AG04449 (cell line): ENCODE data around the gene RTEL1.

DNA sequence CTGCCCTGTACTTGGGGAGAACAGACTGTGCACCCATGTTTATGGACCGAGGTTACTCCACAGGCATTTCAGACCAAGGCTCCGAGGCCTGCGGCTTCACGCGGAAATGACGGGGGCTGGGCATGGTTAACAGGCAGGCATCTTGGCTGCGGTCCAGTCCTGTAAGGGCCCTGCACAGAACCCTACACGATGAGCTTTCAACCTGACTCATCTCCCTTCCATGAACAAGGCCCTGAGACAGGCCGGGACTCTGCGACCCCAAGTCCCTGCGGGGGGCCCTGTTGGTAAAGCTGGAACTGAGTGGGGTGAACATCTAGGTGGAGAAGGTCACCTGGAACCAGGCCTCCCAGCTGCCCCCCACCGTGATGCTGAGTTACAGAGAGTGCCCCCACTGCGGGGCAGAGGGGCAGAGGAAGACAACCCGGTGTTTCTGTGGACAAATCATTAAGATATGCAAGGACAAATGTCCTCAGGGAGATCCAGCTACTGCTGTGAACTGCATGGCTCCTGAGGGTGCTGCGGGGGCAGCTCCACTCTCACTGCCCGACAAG is 26.0 kb upstream of the TCFL5 start:
- RRBS: no CpG with 5 or more reads among the region's 16 CpGs

- RRBS: no CpG with 5 or more reads among the region's 7 CpGs
Observed at GRCh38 chr20:62927096-62927465, 776 bp upstream of the DIDO1 start.

DNA sequence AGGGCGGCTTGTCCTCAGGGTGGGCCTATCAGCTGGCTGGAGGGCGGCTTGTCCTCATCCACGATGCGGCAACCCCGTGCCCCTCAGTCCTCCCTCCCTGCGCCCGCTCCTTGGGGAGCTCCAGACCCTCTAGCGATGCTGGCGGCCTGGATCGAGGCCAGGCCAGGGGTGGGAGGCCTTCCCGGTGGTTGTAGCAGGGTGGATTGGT is 8.7 kb downstream of the SLC17A9 start:
- RRBS: no CpG with 5 or more reads among the region's 11 CpGs

- RRBS: 54% methylated on average over 3 of the region's 29 CpGs
Observed at GRCh38 chr20:63284503-63285012, 8.4 kb upstream of the COL20A1 start.

GRCh38 chr20:63416464-63417256 is 55.5 kb upstream of the CHRNA4 start:
- RRBS: no CpG with 5 or more reads among the region's 38 CpGs

DNA sequence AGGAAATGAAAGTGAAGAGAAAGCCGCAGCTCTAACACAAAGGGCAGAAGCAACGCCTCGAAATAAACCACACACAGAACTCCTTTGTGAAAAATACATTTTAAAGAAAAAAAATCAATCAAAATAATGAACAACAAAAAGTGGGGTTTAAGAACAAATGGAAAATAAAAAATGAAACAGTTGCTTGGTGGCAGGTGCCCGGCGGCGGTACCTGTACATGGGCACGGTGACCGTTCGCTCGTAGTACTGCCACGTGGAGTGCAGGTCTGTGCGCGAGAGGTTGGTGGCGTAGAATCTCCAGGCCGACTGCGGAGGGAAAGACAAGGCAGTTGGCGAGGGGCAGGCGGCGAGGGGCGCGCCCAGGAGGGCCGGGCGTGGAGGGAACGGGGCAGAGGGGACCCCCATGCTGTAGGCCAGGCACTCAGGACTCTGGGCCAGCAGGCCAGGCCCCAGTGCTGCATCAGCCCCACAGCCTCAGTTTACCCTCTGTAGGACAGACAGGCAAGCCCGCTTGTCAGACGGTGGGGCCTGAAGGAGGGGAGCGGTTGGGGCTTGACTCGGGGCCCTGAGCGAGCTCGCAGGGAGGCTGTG is 38.8 kb downstream of the KCNQ2 start:
- RRBS: no CpG with 5 or more reads among the region's 30 CpGs

GRCh38 chr20:63523080-63523832 is 2.7 kb downstream of the PPDPF start:
- RRBS: no CpG with 5 or more reads among the region's 13 CpGs

DNA sequence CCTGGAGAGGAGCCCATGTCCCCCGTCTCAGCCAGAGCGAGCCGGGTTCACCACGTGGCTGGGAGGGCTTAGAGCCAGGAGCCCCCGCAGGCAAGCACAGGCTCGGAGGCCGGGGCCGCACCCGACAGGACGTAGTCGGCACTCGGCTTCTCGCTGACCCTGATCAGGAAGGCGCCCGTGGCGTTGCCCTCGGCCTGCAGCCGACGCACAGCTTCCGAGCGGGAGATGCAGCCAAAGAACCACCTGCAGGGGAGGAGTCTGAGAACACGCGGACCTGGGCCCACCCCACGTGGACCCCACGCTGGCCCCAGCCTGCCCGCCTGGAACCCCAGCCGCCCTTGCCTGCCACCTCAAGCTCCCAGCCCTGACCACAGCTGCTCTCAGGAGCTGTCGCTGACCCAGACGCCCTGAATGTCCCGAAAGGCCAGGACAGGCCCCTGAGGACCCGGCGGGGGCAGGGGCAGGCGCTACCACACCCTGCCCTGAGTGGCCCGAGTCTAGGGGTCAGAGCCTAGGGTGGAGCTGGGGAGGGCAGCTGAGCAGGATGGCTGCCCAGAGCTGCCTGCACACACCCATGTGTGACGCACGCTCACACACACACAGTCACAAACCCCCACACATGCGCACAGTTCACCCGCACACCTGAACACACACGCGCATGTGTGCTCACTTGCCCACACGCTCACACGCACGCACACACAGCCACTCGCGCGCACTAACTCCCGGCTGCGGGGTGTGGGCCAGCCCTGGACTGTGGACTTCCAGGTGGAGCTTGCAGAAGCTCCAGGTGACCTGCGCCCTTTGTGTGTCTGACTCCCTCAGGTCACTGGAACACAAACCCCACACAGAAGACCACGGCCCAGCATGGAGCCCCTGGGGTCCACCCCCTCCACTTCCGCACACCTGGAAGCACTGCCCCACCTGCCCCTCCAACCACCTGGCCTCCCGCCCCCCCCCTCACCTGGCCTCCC is 2.1 kb downstream of the PTK6 start:
- RRBS: 12% methylated on average over 5 of the region's 52 CpGs

GRCh38 chr20:63560035-63560742 is 6.2 kb downstream of the FNDC11 start:
- RRBS: 92% methylated on average over 4 of the region's 36 CpGs

- RRBS: 99% methylated on average over 5 of the region's 58 CpGs
Observed at GRCh38 chr20:63589528-63590580, 15.8 kb upstream of the HELZ2 start.

DNA sequence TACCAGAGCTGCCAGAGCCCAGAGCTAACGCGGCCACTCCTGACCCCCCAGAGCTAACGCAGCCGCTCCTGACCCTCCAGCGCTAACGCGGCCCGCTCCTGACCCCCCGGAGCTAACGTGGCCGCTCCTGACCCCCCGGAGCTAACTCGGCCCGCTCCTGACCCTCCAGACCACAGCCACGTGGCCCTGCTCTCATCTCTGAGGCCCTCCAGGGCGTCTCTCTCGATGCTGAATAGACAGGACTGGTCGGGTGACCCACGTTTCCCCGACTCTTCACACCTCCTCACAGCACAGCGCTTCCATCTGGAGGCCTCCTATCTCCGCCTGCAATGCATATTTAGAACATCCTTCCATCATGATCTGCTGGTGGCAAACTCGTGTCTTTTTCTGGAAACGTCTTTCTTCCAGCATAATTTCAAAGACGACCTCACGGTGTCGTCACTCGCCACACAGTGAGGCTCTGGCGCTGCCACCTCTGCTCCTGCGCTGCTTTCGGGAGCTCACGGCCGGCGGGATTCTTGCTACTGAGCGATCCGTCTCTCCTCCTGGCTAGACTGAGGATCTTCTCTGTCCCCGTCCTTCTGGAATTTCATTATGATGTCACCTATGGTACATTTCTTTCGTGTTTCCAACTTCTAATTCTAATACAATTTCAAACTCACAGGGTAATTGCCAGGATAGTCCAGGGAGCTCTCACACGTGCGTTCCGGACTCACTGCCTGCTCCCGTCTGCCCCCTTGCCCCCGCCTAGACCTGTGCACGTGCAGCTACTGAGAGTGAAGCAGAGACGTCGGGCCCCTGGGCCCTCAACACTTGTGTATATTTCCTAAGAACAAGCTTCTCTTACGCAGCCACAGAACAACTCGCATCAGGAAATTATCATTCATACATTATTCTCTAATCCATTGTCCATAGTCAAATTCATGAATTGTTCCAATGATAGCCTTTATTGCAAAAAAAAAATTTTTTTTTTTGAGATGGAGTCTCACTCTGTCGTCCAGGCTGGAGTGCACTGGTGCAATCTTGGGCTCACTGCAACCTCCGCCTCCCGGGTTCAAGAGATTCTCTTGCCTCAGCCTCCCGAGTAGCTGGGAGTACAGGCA is 25.4 kb upstream of the HELZ2 start:
- RRBS: no CpG with 5 or more reads among the region's 52 CpGs

GRCh38 chr20:63627857-63629078 is 1.4 kb upstream of the GMEB2 start:
- RRBS: 13% methylated on average over 5 of the region's 44 CpGs

DNA sequence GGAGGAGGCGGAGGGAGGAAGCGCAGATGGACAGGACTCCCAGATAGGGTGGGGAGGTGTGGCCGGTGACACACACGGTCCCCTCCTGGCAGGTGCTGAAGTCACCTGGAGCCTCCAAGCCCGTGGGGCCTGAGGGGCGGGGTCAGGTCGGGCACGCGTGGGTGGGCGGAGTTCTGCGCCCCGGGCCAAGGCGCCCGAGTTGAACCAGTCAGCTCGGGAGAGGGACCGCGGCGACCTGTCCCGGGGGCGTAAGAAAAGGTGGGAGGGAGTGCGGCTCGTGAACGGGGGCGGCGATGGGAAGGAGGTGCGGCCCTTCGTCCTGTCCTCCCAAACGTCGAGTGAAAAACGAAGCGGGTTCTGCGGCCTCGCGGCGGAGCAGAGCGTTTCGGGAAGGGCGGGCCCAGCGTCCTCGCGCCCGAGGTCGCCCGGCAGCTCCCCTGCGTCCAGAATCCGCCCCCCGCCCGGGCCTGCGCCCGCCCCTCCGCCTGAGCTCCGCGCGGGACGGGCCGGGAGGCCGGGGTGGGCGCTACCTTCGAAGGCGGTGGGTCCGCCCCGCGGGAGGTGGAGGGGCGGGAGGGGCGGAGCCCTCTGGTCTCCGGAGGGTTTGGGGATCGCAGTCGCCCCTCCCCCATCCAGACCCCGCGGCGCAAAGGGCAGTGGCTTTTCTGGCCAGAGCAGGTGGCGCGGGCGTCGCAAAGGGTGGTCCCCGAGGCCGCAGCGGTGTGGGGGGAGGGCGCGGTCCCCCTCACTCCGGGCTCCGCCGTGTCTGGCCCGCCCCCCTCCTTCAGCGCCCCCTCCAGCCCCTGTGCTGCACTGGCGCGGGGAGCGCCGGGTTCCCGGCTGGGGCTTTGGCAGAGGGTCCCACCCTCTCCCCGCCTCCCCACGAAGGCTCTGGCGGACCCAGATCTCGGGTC is 924 bp downstream of the STMN3 start:
- RRBS: 7% methylated on average over 40 of the region's 94 CpGs

DNA sequence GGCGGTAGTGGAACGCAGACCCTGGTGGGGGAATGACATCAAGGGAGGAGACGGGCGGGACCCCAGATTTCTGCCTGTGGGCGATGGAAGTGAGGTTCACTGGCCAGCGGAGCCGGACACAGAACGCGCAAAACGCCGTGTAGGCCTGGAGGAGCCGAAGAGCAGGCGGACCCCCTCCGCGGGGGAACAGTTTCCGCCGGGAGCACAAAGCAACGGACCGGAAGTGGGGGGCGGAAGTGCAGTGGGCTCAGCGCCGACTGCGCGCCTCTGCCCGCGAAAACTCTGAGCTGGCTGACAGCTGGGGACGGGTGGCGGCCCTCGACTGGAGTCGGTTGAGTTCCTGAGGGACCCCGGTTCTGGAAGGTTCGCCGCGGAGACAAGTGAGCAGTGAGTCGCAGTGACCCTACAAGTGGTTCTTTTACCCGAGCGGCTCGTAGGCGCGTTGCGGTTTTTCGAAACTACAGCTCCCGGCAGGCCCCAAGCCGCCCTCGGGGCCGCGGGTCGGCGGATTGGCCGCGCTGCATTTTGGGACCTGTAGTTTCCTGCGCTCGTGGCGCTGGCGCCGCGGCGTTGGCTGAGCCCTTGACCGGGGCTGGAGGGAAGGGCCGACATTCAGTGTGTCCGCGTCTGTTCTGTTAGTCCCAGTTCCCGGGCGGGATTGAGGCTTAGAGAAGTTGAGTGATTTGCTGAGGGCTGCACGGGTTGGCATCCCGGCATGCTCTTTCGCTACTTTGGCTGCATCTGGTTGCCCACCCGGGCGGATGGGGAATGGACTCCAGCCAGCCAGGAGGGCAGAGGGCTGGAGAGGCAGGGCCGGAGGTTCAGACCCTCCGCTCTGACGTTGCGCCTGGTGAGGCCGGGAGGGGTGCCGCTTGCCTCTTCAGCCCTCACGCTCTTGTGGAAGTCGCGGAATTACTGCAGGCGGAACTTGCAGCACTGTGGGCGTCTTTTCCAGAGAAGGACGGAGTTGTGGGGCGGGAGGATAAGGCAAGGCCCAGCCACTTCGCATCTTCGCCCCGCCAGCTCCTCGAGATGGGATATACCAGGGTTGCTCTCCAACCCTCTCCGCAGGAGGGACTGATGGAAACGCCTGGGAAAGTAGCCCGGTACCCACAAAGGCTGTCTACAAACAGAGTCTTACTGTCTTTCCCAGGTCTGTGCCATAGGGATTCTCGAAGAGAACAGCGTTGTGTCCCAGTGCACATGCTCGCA is at the start of gene RTEL1:
Gene RTEL1, plus strand, starts transcription at position 233 of the 1,212 bp plus-strand sequence.
- RRBS: 3% methylated on average over 25 of the region's 92 CpGs

- RRBS: 87% methylated on average over 4 of the region's 25 CpGs
Observed at GRCh38 chr20:63688385-63688952, 8.0 kb upstream of the TNFRSF6B start.

DNA sequence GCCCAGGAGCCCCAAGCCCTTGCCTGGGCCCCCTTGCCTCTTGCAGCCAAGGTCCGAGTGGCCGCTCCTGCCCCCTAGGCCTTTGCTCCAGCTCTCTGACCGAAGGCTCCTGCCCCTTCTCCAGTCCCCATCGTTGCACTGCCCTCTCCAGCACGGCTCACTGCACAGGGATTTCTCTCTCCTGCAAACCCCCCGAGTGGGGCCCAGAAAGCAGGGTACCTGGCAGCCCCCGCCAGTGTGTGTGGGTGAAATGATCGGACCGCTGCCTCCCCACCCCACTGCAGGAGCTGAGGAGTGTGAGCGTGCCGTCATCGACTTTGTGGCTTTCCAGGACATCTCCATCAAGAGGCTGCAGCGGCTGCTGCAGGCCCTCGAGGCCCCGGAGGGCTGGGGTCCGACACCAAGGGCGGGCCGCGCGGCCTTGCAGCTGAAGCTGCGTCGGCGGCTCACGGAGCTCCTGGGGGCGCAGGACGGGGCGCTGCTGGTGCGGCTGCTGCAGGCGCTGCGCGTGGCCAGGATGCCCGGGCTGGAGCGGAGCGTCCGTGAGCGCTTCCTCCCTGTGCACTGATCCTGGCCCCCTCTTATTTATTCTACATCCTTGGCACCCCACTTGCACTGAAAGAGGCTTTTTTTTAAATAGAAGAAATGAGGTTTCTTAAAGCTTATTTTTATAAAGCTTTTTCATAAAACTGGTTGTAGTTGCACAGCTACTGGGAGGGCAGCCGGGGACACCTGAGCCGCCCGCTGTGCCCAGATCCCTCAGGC is 1.7 kb downstream of the TNFRSF6B start:
- RRBS: 93% methylated on average over 3 of the region's 39 CpGs

GRCh38 chr20:63708233-63709225 is 690 bp downstream of the ZGPAT start:
- RRBS: 7% methylated on average over 34 of the region's 83 CpGs

- RRBS: 87% methylated on average over 4 of the region's 30 CpGs
Observed at GRCh38 chr20:63735420-63736069, 919 bp upstream of the LIME1 start.

- RRBS: 2% methylated on average over 63 of the region's 104 CpGs
Observed at GRCh38 chr20:63739961-63740620, 515 bp downstream of the SLC2A4RG start.

DNA sequence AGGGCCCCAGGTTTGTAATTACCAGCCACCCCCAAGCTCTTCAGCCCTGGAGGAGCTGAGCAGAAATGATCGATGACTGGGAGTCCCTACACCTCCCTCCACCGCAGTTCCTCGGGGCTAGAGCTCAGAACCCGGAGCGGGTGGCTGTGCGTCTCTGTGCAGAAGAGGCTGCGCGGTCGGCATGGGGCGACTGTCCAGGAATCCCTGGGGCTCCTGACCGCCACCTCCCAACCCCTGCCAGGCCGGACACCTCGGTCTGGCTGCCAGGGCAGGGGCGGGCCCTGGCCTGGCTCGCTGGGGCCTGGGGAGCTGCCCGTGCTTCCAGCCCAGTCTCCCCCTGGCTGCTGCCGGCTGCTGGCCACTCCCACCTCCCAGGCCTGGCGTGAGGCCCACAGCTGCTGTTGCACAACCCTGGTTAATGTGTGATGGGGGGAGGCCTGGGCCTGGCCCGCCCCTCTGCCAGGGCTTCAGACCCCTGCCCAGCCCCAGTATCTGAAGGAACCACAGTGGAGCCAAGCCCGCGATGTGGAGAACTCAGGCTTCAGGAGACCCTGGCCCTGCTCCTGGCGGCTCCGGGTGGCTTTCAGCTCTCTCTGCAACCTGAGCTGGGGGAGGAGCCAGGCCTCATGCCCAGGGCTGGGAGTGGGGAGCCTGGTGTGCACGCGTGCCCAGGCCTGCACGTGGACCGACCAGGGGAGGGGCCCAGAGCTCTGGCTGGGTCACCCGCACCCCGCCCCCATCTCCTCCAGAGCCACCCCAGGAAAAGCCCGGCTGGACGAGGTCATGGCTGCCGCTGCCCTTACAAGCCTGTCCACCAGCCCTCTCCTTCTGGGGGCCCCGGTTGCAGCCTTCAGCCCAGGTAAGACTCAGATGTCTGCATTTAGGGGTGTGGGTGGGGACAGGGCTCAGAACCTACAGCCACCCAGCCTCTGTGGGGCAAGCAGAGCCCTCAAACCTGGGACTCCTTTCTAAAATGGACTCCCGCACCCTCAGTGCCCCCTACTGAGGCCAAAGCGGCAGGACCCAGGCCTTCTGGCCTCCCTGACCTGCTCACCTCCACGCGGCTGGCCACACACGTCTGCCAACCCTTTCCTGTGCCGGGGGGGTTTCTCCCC is 1.4 kb downstream of the SLC2A4RG start:
- RRBS: 13% methylated on average over 6 of the region's 39 CpGs